Neural crest cell (in vitro differentiated cells): Measurements from ENCODE around the genes ACTR8, SELENOK and WNT5A.

DNA sequence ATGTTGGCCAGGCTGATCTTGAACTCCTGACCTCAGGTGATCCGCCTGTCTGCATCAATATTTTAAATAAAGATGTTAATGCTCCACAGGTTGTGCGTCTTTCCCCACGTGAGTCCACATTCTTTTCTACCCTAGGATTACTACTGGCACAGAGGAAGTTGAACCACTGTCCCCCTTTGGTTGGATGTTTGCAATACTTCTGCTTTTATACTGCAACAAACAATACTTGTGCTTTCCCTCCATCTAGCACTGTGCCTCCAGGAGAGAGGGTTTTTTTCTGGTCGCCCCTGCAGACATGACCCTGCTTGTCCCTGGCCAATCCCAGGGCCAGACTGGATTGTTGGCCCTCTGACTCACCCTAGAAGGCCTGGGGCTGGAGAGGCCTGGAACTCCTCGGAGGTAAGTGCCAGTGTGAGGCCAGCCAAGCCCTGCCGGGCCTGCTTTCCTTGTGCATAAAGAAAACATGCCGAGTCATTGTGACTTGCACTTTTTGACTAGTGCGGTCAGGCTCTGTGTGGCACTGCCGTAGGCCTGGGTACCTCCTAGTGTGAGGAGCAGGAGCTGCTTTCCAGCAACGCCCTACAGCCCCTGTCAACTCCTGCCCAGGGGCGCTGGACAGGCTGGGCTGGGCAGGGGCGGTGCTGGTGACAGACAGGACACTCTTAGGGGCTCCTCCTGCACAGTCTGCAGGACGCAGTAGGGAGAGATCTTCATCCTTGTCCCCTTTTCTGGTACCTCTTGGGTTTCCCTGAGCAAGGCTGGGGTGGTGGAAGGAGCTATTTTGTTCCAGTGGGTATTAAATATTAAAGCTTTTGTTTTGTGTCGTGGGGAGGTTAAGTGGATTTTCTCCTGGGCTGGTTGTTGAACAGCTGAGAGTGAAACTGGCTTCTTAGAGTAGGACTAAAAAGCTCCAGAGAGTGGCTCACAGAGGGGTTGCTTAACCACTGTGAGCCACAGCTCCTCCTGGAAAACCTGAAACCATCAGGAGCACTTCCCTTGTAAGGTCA lies 14.3 kb upstream of the TKT start:
- PRO-cap = bidirectional peak, plus-strand start at position 387 of the sequence, minus-strand start at position 405 of the sequence

- PRO-cap = no peak
Observed at GRCh38 chr3:53286976-53287795, 31.4 kb upstream of the TKT start.

GRCh38 chr3:53478843-53479239 lies 15.6 kb upstream of the CACNA1D start:
- PRO-cap = no peak

- PRO-cap = no peak
Observed at GRCh38 chr3:53665793-53666851, 171.7 kb downstream of the CACNA1D start.

DNA sequence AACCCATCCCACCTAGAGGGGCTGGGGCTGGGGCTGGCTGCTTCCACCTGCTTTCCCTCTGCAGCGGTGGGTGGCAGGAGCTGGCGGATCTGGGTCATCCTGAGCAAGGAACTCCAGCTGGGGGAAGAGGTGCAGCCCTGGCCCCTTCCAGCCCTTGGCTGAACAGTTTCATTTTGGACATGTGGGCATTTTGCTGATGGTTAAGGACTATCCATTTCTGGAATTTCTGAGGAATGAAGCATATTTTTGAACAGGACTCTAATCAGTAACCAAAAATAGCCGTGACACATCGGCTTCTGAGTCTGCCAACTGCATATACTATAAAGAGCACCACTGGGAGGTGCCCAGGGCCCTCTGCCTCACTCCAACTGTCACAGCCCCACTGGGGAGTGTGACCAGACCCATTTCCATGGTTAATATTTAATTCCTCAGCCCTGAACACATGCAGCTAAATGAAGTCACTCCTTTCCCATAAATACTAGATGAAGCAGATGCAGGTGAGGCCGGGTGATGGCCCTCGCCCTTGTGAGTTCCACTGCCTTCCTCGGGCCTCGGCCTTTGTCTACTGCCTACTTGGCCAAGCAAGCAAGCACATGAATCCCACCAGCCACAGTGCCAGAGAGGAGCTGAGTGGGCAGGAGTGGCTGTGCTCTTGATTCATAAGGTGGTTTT lies 39.7 kb downstream of the CHDH start:
- PRO-cap = no peak

- PRO-cap = no peak
Observed at GRCh38 chr3:53816013-53816842, 30.0 kb downstream of the CHDH start.

DNA sequence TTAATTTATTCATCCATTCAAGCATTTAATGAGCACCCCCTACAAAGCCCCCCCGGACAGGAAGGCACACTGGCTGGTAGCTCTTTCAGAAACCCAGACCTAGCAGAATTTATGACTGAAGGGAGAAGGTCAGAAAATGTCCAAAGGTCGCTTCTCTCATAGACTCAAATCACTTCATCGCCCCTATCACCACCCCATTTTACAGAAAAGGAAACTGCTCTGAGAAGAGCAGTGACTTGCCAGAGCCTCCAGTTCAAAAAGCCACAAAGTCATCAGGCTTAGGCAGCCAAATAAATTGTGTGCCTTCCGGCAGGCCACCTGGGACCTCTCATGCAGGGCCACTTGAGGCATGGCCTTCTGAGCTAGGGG lies 2.6 kb downstream of the CHDH start:
- PRO-cap = no peak

DNA sequence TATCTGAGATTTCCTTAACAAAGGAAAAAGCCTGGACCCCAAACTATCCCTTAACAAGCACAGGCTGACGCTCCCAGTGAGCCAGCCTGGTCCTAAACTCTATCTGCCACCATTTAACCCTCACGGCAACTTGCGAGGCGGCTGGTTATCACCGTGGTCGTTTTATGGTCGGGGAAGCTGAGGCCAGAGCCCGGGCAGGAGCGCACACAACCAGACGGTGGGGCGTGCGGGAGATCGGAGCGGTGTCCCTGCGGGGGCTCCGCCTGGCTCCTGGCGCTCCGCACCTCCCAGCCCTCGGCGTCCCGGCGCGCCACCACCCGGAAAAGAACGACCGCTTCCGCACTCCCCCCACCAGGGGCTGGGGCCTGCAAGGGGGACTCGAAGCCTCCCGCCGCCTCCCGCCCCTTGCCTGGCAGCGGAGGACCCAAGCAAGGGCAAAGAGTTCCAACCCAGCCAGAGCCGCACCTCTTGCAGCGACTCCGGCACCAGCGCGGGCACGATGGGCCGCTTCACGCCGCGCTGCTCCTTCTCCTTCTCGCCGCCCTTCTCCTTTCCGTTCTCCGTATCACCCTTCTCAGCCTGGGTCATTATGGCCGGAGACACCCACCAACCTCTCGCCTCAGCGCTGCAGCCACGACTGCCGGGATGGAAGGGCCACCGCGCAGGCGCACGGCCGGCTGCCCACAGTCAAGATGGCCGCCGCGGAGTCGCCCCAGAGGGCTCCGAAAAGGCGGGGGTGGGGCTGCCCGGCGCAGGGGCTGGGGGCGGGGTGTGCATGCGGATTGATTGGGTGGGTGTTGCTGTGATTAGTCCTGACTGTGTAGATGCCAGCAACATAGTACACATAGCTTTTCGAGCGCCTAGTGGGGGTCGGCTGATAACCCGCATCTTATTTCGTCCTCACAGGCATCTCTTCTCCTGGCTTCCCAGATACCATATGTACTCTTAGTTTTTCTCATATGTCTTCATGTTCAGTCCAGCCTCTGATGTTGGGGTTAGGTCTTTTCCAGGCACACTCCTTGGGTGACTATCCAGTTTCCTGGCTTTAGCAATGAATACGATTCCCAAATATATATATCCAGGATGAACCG lies at the start of gene ACTR8:
Gene ACTR8 (minus strand): TSS at position 639 of the 1,091 bp plus-strand sequence.
- PRO-cap = bidirectional peak, plus-strand start at position 213 of the sequence, minus-strand start at position 326 of the sequence; bidirectional peak, plus-strand start at position 809 of the sequence, minus-strand start at position 639 of the sequence

- PRO-cap = no peak
Observed at GRCh38 chr3:53882605-53883070, 686 bp upstream of the ACTR8 start.

DNA sequence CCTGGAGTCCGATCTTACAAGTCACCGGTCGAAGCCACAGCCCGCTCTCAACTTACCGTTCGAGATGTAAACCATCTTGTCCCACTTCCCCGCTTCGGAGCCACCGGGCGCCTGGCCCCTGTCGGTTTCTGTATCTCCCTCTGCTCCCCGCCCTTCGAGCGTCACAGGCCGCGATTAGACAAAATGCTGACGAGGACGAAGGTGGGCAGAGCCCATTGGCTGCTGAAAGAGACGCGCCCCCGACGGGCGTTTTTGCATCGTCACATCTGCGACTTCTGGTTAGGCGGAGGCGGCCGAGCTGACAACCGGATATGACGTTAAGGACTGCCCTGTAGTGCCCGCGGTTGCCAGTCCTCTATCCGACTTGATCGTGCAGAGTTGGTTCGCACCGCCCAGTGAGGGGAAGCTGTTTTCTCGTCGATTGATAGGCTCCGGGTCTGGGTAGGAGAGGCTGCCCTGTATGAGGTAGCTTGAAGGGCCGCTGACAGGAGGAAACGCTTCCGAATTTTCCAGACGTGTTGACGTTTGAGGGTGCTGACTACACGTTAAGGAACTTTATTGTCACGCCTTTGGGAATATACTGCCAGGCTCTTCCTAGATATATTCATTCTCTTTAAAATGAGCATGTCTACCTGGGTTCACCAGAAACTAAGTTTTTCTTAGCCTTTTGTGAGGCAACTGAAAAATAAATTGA lies at the start of gene SELENOK:
Gene SELENOK (minus strand): TSS at position 146 of the 694 bp plus-strand sequence.
- PRO-cap = bidirectional peak, plus-strand start at position 350 of the sequence, minus-strand start at position 142 of the sequence

GRCh38 chr3:54625941-54626569 lies 301.8 kb downstream of the LRTM1 start:
- PRO-cap = no peak

- PRO-cap = no peak
Observed at GRCh38 chr3:55482905-55483207, 4.2 kb downstream of the WNT5A start.

DNA sequence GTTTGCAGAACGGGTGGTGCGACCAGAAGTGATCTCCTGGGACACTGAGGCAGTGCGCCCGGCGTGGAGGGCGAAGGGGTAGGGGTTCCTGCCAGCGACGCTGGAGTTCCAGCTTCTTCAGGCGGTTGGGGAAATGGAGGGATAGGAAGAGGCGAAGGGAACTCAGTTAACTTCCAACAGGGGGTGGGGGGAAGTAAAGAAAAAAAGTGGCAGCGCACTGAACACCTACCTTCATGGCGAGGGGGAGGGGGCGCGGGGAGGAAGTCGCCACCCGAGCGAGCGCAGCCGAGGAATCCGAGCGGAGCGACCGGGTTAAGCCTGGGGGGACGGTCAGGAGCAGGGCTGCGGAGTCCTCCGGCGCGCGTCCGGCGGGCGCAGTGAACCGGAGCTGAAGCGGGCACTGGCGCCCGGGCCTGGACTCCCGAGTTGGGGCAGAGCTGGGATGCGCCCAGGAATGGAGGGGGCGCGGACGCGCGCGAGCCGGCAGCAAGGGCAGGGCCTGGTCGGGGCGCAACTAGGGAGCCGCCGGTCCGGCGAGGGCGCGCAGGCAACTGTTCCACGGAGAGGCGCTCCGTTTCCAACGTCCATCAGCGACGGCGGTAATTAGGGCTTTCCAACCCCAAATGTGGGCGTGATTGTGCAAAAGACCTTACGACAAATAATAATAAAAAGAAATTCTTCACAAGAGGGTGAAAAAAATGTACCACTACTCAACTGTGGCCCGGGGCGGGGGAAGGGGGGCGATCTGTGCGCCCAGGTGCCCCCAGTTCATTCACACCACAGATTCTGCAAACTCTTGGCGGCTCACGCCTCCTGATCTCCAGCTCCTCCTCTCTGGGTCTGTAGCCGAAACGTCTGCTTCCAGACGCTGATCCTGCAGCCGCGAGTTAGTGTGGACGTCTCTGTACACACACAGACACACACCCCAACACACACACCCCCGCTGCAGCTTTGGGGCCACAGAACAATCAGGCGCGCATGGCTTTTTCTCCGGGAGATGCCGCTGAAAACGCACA lies at the start of gene WNT5A:
Gene WNT5A (minus strand): TSS at position 556 of the 1,016 bp plus-strand sequence.
- PRO-cap = no peak

DNA sequence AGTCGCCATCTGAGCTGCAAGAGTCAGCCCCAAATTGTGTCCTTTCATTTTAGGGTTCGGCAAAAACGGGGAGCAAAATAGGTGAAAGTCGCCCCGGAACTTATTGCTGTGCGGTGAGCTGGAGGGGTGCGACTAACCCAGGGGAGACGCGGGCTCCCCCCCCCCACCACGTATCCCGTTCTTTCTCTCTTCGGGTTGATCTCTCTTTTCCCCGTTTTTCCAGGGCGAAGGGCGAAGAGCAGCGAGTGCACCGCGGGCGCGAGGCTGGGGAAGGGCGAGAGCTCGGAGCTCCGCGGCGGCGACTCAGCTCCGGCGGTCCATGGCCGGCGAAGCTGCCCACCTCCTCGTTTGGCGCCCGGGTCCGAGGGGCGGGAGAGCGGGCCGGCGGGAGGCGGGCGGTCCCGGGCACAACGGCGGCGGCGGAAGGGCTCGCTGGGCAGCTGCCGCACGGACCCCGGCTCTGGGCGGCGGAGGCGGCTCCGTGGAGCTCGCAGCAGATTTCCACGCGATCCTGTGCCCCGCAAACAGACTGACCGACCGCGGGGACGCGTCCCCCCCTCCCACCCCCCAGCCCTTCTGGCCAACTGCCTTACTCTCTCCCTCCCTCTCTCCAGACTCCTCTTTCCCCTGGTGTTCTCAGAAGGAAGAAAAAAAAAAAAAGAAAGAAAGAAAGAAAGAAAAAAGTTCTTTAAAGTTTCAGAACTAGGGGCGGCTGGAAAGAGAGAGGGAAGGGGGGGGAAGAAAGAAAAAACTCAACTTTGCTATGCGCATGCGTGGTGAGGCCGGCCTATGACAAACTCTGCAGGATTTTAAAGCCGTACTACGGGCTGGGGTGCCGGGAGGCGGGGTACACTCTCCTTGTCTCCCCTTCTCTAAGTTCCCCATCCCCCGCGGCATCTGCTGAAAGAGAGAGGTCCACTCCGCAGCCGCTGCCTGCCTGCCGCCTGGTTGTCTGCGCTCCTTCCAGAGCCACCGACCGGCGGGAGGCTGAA lies 957 bp upstream of the WNT5A start:
- PRO-cap = unidirectional peak, plus-strand start at position 277 of the sequence; bidirectional peak, plus-strand start at position 795 of the sequence, minus-strand start at position 531 of the sequence

- PRO-cap = unidirectional peak, minus-strand start at chr3:56557638; unidirectional peak, minus-strand start at chr3:56557728
Observed at GRCh38 chr3:56557334-56558420, 702 bp downstream of the CCDC66 start.

- PRO-cap = no peak
Observed at GRCh38 chr3:56727745-56728468, 44.8 kb upstream of the TASOR start.

- PRO-cap = no peak
Observed at GRCh38 chr3:56917427-56918015, 115.8 kb upstream of the ARHGEF3 start.

DNA sequence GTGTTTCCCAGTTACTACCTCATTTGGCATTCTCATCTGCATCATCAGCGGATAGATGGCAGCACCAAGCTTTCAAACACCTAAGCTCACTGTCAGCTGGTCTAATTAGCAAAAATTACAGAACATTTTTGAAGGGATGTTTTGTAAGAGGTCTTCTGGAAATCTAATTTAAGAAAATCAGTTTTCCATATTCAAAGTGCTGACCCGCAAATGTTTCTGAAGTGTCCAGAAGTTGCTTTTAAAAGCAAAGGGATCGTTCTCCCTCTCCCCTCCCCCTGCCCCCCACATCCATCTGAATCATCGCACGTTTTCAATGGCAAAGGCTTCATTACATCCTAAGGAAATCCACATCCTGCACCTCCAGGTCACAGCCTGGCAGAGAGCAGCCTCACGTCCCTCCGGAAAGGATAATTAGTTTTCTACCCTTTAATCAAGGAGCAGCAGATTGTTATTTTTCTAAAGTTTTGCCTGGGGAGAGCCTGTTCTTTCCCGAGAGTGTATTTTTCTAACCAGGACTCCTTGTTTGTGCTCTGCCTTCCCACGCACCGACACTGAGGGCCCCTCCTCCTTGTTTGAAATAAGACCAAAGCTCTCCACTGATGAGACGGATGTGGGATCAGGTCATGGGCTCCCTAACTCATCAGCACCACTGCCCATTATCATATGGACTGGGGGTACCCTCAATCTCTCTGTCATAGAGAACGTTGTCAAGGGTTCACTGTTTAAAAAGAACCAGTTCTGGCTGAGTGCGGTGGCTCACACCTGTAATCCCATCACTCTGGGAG lies 85.9 kb upstream of the SPATA12 start:
- PRO-cap = no peak

DNA sequence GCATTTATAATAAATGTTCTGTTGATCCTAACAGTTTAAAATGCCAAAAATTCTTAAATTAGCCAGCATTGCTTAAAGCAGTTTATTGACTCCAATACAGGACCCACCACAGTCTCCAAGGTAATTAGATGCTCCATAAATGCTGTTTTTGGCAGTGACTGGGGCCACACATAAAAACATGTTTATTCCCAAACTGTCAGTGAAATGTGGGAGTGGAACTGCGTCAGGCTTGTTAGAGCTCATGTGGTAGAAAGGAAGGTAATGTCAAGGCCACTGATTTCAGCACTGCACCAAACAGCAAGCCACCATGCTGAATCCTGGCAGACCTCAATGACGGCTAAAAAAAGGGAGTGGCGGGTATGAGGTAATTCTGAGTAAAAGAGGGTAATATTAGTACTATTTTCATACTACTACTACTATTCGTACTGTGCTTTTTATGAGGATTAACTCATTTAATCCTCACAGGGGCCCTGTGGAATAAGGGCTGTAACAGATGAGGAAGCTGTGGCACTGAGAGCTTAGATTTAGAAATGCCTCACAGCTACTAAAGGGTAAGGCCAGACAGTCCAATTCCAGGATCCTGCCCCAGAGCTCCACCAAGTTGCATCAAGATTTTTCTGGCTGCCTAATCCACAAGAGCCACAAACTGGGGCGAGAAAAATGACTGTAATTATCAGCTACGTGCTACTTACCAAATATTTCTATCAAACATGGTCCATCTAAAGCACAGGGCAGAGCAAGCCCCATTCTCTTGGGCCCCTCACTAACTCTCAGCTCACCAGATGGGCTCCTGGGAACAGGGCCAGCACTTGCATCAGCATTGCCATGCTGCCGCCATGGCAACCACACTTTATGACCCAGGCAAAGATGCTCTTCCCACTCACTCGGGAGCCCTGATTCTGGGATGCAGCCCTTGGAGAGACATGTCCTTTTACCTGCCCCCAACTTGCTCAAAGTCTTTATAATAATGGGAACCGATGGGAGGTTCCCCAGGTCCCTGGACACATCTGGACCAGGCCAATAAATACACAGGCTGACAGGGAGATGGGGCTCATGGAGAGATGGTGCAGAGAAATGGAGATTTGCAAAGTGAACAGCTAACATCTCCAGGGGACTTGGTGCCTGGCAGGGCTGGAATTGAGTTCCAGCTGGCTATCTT lies 83.5 kb upstream of the SPATA12 start:
- PRO-cap = no peak

GRCh38 chr3:57151940-57152741 lies 13.0 kb downstream of the IL17RD start:
- PRO-cap = bidirectional peak, plus-strand start at chr3:57152237, minus-strand start at chr3:57152345; unidirectional peak, minus-strand start at chr3:57152479; unidirectional peak, minus-strand start at chr3:57152538